Foreskin fibroblast (primary cell): Measurements from ENCODE around the genes MAP1LC3B and ZCCHC14.

DNA sequence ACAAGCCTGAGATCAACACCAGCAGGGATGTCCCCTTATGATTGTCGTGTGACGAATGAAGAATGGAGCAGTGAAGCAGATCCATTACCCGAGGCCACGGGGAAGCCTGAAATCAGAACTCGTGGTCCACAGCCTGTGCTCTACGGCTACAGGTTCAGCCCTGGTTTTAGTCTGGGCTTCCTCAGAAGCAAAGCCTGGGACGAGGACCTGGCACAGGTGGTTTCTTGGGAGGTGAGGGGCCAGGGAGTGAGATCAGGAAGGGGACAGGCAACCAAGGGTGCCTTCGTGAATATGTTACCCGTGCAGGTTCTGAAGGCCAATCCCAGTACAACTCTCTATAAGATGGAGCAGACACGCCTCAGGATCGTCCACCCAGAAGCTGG is 61.2 kb downstream of the FOXL1 start:
- RRBS, result no CpG with 5 or more reads among the region's 11 CpGs

- RRBS, result 3% methylated on average over 5 of the region's 30 CpGs
Measured at GRCh38 chr16:86741231-86742177, 163.2 kb downstream of the FOXL1 start.

- RRBS, result 4% methylated on average over 9 of the region's 34 CpGs
Measured at GRCh38 chr16:86931015-86932026, 353.0 kb downstream of the FOXL1 start.

DNA sequence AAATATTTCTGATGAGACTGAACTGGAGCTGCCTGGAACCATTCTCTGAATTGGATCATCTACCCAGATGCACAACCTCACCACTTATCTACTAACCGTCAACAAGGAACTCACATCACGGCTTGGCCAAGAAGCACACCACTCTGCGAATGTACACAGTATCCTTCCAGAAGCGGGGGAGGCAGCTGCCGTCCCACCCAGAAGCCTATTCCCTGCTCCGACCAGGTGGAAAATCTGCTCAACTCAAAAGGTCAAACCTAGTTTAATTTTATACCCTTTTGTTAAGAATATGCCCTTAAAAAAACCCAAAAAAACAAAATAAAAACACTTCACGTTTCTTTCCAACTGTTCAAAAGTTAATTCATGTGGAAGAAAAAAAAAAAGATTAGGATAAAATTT is 283.2 kb downstream of the C16orf95 start:
- RRBS, result no CpG with 5 or more reads among the region's 7 CpGs

DNA sequence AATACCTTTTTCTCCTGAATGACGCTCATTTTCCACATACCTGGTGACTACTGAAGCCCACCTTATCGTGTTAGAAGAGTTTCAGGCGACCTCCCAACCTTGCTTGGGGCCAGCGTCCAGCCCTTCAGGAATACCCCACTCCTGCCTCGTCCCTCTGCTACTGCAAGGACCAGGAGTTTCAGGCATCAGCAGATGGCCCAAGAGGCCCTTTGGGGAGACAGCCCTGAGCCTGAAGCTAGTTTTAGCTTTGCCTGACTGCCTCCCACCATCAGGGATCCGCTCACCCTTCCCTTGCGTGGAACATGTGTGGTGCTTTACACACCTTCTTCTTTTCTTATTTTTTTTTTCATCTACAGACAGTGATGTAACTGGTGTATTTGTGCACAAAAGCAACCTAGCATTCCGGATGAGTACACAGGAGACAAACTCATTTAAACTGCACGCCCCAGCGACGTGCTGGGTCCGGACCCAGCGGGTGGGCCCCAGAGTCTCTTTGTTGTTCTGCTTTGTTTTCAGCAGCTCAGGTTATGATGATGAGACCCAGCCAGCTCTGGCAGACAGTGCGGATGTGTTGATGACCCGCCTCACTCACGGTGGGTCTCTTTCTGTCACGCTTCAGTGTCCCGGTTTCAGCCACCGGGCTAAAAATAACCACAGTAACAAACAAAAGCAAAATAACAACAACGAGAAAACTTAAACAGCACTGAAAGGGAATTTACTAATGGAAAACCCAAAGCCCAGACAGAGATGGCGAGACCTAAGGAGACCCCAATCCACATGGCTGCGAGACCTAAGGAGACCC is 242.4 kb downstream of the C16orf95 start:
- RRBS, result 72% methylated on average over 5 of the region's 22 CpGs

DNA sequence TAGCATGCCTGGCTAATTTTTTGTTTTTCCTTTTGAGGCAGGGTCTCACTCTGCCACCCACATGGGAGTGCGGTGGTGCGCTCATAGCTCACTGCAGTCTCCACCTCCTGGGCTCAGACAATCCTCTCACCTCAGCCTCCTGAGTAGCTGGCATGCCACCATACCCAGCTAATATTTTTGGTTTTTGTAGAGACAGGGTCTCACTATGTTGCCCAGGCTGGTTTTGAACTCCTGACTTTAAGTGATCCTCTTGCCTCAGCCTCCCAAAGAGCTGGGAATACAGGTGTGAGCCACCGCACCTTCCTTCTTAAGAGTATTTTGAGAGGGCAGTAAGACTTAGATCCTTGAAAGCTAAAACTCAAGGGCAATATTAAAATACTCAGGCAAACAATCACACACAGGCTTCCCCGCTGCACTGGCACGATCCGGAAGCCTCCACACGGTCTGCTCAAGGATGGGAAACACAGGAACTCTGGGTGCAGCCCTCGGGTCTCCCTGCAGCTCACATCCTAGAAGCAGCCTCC is 24.9 kb upstream of the C16orf95 start:
- RRBS, result no CpG with 5 or more reads among the region's 8 CpGs

DNA sequence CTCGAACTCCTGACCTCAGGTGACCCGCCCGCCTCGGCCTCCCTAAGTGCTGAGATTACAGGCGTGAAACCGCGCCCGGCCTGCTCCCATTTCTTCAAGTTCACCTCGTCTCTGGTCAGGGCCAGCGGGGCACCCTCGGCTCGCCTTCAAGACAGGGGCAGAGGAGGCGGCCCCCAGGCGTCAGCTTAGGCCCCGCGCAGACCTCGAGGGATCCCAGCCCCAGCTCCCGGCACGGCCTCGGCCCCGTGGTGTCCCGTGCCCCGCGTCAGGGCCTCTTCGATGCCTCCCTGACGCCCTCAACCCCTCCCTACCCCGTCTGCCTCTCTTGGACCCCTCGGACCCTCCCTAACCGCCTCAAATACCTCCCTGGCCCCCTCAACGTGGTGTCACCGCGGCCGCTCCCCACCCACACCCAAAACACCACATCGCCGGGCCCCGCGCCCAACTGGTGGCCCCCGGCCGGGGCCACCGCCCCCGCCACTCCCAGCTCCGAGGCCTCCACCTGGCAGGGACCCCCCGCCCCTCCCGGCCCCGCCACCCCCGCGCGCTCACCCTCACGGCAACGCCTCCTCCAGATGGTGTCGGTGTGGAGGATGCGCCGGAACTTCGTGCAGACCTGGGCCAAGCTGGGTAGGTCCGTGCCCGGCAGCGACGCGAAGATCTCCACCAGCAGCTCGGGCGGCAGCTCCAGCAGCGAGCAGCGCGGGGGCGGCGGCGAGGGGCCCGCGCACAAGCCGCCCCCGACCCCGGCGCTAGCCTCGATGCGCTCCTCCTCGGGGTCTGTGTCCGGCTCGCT is 525 bp downstream of the FBXO31 start:
- RRBS, result 3% methylated on average over 31 of the region's 78 CpGs

- RRBS, result under 1% methylated on average over 14 of the region's 54 CpGs
Measured at GRCh38 chr16:87392215-87392583, at the start of gene MAP1LC3B. MAP1LC3B (plus strand) TSS chr16:87392336.

DNA sequence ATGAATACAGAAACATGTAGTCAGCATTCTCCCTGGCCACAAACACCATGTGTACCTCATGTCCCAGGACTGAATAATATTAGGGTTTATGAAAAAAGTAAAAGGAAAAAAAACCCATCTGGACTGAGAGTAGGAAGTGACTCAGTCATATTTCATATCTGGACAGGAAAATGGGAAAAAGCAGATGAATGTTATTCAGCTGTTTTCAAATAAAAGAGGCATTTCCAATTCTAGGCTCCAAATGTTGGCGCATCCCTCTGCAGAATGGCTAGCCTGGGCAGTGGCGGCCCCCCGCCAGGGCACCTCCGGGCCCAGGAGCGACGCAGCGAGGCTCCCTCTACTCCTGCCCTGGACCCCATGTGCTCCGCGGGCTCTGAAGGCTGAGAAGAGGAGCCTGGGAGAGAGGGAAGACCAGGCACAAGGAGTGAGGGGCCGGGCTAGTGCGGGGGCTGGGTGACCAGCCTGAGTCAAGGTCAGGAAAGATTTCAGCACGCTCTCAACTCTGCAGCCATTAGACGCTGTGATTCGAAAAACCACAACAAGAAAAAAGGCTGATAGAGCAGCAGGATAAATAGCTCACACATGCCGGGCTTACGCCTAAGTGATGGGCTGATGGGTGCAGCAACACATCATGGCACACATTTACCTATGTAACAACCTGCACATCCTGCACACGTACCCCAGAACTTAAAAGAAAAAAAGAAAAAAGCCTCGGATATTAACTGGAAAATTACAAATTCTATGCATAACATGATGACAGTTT is 44.1 kb downstream of the MAP1LC3B start:
- RRBS, result 63% methylated on average over 1 of the region's 18 CpGs

DNA sequence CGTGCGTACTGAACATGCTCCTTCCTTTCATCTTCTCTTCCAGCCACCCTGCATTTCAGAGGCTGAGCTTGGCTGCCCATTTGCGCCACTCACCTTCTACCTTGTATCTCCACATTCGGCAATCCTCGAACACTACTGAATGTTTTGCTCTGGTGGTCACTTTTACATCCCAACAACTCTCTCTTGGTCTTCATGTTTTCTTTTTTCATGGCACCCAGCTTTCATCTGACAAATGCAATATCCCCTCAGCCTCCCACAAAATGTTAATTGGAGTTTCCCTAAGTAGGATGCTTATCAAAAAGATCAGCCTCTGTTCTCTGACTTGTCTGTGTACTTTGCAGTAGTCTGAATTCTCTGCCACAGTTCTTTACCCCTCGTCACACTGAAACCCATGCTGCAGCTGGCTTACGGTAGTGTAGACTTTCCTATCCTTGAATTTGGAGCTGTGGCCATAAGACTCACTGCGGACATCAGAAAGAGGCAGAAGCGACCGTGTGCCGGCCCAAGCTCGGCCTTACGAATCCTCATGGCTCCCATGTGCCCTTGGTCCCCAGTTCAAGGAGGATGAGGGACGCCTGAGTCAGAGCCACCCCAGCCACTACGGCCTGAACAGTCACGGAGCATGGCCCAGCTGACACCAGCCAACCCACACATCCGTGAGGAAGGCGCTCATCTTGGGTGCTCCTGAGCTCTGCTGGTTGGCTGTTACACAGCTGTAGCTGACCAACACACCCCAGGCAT is 44.2 kb downstream of the ZCCHC14 start:
- RRBS, result no CpG with 5 or more reads among the region's 18 CpGs

- RRBS, result 2% methylated on average over 58 of the region's 150 CpGs
Measured at GRCh38 chr16:87492518-87493465, at the start of gene ZCCHC14. ZCCHC14 (minus strand) TSS chr16:87493024.

DNA sequence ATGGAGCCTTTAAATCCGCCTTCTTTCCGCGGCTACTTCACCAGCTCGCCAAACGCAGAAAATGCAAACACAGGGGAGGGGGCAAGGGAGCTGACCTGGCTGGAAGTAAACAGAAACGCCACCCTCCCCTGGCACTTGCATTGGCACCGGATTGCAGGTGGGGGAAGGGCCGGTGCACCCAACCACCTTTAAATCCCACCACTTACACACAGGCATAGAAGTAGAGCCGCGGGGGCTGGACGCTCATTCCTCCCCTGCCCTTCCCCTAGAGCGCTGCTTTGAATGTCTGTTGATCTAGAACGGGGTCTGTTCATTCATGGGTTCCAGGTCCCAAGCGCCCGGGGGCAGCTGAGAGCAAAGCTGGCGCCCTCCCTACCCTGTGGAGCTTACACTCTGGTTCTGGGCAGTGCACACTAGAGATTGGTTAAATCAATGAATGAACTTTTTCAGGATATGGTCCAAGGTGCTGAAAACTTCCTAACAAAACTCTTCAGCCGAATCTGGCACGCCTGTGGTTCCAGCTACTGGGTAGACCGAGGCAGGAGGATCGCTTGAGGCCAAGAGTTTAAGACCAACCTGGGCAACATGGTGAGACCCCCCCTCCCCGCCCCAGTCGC is 932 bp upstream of the ZCCHC14 start:
- RRBS, result no CpG with 5 or more reads among the region's 22 CpGs

DNA sequence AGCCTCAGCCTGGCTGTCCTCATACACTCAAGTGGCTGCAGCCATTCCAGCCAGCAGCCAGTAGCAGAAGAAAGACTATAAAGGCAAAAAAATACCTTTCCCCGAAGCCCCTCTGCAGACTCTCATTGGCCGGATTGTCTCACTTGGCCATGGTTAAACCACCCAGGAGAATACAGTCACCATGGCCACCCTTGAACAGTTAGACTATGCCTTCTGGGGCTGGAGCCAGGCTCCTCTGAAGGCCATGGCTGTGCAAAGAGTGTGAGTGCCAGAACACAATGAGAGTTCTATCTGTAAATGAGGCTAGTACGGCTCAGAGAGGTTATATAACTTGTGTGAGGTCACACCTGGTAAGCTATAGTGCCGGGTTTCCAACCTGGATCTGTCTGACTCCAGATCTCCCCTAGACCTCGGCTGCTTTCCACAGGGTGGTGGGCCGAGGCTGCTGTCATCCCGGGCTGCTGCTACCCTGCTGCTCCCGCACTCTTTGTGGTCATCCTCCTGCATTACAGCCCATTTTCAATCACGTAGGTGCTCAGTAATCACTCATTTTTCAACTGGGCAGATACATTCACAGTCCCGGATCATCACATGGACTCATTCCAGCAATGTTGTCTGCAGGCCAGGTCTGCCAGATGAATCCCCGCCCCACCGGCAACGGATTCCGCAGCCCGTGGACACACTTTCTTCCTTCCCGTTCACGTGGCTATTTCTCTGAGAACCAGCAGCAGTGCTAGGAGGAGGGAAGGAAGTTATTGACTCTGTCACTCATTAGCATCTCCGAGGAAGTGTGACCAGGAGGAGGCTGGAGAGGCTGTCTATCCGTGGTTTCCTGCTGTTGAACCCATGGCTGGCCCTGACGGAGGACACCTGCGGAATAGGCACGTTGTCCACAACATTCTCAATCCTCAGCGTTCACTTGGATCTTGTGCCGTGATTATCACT is 14.4 kb upstream of the ZCCHC14 start:
- RRBS, result 62% methylated on average over 7 of the region's 24 CpGs

GRCh38 chr16:87517197-87518209 is 24.7 kb upstream of the ZCCHC14 start:
- RRBS, result 50% methylated on average over 4 of the region's 39 CpGs

DNA sequence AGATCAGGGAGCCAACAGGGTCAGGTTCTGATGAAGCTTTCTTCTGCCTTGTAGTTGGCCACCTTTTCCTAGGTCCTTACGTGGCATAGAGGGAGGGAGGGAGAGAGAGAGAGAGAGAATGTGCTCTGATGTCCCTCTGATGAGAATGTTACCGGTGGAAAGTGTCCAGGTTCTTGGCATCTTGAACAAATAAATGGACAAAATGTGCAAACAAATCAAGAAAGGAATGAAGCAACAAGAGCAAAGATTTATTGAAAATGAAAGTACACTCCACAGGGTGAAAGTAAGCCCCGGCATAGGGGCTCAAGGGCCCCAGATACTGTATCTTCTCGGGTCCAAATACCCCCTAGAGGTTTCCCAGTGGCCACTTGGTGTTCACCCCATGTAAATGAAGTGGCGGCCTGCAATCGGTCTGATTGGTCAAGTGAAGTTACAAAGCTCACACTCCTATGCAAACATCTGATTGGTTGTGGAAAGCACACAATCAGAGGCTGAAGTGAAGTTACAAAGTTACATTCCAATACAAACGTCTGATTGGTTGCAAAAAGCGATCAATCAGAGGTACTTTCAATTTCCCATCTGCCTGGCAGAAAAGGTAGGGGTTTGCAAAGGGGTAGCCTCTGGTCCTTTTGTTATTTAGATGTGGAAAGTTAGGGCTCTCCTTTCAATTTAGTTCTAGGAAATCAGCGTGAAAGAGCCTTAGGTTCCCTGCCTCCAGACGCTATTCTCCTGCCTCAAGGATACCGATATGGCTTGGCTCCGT is 43.4 kb upstream of the ZCCHC14 start:
- RRBS, result 63% methylated on average over 1 of the region's 12 CpGs

DNA sequence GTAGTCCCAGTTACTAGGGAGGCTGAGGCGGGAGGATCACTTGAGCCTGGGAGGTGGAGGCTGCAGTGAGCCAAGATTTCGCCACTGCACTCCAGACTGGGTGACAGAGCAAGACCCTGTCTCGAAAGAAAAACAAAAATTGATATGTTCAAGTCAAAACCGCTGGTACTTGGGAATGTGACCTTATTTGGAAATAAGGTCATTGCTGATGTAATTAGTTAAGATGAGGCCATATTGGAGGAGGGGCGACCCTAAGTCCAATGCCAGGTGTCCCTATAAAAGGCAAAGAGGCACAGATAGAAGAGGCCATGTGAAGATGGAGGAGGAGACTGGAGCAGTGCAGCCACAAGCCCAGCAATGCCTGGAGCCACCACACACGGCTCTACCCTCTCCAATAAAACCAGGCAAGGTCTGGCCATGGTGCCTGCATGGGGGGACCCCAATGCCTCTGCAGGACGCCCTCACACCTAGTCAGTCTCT is 50.8 kb upstream of the JPH3 start:
- RRBS, result no CpG with 5 or more reads among the region's 7 CpGs

DNA sequence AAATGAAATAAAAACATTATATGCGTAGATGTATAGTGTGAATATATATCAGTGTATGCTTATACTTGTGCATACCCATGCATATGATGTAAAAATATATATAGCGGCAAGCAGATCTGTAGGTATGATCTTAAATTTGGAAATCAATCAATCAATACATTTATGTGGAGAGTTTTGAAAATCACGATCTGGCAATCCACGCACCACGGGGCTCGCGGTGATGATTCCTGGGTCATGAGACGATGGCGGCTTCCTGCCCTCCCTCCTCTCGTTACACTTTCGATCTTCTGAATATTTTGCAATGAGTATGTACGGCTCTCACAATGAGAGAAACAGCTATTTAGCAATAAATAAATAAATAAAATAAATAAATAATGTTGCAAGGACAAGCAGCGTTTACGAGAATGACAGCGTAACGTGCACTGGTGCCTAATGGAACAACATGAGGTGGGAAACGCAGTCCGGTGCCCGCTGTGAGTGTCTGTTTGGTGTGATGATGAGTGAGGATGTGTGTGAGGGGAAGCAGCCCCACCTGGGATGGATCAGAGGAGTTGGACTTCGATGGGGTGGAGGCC is 46.7 kb upstream of the JPH3 start:
- RRBS, result no CpG with 5 or more reads among the region's 20 CpGs

DNA sequence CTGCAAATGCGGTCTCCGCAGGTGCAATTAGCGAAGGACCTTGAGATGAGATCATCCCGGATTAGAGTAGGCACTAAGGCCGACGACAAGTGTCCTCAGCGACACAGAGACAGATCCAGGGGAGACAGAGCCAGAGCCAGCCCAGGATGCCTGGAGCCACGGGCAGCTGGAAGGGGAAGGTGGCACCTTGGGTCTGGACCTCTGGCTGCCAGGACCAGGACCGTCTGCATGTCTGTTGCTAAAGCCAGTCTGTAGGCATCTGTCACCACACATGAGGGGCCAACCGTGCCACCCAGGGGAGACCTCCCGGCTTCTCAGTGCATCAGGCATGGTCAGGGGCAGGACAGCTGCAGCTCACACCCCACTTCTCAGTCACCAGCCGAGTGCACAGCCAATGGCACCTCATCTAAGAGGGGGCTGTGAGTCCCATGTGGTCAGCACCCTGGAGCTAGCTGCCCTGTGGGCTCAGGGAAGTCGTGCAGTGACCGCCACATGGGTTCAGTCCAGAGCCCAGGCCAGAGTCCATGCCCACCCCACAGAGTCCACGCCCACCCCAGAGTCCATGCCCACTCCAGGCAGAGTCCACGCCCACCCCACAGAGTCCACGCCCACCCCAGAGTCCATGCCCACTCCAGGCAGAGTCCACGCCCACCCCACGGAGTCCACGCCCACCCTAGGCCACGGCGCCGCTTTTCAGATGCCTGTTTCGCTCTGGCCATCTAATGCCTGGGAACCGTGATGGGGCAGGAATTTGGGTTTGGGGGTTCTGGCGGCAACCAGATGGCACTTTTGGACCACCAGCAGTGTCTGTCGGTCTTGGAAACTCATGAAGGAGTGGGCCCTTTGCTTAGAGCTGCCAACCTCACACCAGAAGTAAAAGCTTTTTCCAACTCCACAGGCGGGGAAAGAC is 24.2 kb downstream of the SLC7A5 start:
- RRBS, result 90% methylated on average over 2 of the region's 28 CpGs

DNA sequence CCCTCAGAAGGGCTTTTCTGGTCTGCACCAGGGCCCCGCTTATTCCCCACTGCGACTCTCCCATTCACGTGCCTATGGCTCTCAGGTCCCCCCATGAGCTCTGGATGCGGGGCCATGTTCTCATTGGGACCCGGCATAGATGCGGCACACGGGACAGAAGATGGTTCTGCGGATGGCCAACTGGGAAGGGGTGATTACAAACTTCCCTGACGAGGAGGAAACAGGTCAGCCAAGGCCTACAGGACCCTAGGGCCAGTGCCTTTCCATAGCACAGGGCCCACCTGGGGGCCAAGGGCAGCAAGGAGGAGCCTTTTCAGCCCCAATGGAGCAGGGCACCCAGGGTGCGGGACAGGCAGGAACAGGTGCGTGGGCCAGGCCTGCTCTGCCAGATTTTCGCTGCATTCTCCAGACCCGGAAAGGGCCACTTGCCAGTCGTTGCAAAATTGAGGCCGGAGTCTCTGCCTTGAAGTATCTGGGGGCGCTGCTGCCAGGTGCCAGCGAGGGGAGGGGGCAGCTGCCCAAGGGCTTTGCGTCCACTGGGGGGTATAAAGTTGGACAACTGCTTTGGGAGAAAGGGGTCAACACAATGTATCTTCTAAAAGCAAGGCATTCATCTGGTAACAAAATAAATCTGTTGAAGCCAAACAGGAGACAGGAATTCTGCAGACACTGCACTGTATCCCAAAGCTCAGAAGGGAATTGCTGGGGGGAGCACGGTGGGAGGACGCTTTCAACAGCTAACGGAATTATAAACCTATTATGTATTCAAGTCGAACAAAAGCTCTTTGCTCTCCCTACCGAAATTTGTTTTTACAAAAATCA is 20.4 kb downstream of the SLC7A5 start:
- RRBS, result no CpG with 5 or more reads among the region's 23 CpGs

DNA sequence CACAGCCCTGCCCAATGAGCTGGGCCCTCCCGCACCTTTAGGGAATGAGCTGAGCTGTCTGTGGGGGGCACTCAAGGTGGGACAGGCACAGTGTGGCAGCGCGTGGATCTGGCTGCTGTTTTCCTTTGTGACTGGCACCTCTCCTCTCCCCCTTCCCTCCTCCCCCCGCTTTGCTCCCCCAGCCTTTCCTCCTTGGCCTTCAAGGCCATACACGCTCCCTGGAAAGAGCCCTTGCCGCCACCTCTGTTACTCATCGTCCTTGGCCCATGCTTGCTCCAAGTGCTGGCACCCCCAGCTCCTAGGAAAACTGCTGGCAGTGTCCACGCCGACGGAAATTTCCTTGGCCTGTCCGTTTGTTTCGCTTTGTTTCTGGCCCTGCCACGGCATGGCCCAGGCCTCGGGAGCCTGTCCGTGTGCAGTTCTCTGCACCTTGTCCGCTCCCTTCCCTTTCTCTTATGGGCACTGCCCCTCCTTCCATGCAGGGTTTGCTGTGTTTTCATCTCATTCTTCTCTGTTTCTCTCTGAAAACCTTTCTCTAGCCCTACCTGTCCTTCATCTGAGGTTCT is 18.0 kb downstream of the CA5A start:
- RRBS, result no CpG with 5 or more reads among the region's 16 CpGs